ENCODE data around the gene CISD1.

DNA sequence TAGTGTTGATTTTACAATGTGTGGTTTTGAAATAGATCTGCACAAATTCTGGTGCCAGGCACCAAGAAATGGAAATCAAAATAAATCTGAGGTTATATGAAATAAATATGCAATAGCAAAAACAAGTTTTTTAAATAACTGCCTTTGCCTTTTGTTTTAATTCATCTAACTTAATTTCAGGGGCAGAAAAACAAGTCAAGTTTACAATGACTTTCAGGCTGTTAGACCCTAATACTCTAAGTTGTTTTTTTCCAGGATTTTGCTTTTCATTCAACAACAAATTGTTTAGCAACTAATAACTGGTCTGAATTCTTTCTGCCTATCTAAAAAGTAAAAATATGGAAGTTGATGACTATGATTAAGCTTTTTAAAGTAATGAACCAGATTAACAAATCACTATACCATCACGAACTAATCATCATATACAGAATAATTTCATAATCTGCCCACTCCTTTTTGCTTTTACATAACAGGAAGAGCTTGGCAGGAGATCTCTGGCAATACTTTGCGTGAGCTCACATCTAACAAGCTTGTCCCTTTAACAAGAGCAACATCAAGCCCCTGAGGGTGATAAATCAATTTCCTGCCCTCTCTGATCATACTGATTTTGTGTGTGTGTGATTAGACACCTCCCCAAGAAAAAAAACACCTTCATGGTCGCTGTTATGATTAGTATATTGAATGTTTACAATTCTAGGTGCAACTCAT, 143.4 kb upstream of the ASAH2 start:
- RRBS = no CpG with 5 or more reads among the region's 3 CpGs

GRCh38 chr10:50988953-50989219, 85.4 kb upstream of the PRKG1 start:
- RRBS = no CpG with 5 or more reads among the region's 3 CpGs

- RRBS = no CpG with 5 or more reads among the region's 1 CpG
These were observed 121.4 kb downstream of the PRKG1 start for GRCh38 chr10:51195623-51196204.

GRCh38 chr10:51238900-51239240, 164.6 kb downstream of the PRKG1 start:
- RRBS = no CpG with 5 or more reads among the region's 2 CpGs

GRCh38 chr10:51287942-51288621, 213.8 kb downstream of the PRKG1 start:
- RRBS = no CpG with 5 or more reads among the region's 2 CpGs

DNA sequence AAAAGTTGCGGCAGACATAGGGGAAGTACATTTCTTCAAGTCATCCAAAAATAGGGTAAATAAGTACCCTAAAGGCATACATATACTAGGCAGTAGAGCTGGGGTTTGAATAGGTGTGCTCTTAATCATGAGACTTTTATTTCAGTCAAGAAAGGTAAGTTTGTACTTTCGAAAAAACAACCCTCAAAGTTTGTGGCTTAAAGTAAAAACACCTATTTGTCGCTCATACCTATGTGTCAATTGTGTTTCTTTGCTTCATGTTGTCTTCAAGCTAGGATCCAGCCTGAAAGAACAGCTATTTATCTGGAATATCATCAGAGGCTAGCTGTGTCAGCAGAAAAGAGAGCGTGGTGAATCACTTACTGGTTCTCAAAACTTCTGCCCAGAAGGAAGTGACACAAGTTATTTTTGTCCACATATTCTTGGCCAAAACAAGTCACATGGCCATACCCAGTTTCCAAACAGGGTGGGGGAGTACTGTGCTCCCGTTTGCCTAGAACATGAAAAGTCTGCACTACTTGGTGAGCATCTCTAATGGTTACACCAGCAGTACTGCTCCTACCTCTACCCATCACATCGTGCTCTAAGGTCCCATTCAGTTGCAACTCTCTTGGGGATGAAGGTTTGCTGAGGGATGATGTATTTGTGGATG, 160.8 kb upstream of the CSTF2T start:
- RRBS = no CpG with 5 or more reads among the region's 6 CpGs

DNA sequence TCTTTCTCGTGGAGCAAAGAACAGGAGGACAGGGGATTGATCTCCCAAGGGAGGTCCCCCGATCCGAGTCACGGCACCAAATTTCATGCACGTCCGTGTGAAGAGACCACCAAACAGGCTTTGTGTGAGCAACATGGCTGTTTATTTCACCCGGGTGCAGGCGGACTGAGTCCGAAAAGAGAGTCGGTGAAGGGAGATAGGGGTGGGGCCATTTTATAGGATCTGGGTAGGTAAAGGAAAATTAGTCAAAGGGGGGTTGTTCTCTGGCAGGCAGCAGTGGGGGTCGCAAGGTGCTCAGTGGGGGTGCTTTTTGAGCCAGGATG, 275.1 kb upstream of the DKK1 start:
- RRBS = no CpG with 5 or more reads among the region's 11 CpGs

DNA sequence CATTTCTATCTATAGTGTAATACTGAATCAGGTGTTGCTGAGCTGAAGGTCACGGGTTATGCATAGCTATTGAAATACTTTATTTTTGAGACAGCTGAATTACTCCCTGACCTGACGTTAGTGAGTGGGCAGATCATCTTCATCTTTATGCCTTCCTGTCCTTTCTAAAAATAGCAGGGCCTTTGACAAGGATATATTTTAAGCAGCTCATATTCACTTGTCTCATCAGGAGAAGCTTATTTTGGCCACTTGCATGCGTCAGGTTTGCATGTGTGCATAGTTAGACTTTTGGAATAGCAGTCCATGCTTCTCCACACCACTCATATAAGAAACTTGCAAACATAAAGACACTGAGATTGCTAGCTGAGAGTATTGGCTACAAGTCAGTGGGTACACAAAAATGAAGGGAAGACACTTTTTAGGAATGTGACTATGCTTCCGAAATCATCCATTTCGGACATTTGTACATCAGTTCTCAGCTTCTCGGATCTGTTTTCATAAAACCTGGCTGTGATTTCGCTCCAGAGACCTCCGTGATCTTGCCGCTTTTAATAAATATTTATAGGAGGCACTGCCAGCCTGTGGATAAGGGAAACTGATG, 63.4 kb upstream of the DKK1 start:
- RRBS = no CpG with 5 or more reads among the region's 9 CpGs

- RRBS = no CpG with 5 or more reads among the region's 1 CpG
These were observed 705.8 kb upstream of the ZWINT start for GRCh38 chr10:57066881-57067253.

DNA sequence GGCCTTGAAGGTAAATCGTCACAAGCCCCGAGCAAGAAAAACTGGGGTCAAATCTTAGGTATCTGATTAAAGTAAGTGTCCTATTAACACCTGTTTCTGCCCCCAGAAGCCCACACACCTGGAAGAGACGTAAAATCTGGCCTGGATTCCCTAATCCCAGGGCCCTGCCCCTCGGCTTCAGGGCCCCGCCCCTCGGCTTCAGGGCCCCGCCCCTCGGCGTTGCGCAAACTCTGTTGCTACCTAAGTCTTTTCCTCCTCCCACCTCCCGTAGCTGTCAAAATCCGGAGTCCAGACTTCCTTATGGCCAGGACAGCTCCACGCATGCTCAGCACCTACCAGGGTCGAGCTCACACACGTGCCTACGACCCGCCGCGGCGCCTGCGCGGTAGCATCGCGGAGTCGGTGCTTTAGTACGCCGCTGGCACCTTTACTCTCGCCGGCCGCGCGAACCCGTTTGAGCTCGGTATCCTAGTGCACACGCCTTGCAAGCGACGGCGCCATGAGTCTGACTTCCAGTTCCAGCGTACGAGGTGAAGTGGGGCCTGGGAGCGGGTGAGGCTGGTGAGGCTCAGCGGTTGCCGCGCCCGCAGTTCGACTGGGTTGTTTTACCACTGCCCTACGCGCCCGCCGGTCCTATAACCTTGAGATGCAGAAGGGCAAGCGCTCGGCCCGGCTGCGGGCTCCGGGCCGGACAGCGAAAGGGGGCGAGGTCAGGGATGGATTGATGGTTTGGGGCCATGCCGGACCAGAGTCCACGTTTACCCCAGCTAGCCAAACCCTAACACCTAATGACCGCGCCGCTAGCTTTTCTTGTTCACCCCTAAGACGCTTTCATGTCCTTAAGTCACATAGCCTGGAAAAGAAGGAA, at the start of gene CISD1:
TSS of gene CISD1 (plus strand) at position 388 of the 868 bp plus-strand sequence.
- RRBS = 8% methylated on average over 4 of the region's 64 CpGs

DNA sequence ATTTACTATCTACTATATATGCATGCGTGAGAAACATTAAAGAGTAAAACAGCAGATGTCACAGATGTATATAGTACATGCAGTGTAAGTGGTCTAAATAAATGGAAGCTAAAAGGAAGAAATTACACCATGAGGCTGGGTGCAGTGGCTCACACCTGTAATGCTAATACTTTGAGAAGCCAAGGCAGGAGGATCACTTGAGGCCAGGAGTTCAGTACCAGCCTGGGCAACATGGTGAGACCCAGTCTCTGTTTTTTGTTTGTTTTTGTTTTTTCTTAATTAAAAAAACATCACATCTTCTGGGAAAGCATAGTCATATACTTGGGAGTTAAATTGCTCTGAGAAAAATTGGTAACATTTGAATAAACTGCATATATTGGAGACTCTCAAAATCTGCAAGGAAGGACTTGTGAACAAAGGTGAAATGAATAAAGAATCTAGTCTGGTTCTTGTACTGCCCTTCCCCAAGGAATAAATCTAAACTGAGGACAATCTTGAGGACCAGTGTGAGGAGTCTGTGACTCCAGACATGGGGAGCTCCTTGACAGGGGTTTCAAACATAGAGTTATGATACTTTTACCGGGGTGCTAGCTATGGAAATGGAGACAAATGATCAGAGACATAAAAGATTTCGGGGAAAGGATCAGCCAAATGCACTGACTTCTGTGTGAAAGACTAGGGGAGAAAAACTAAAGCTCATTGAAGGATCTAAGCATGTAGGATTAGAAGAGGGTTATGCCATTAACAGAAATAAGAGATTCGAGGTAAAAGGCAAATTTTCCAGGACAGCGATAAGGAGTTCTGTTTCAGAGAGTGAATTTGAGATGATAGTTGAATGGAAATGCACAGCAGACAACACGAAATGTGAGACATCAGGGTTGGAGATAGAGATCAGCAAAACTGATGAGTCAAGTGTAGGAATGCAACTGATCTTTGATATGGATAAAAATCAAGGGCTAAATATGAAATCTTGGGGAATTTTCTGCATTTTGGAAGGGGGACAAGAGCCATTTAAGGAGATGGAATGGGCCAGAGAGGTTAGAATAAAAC, 11.1 kb downstream of the CISD1 start:
- RRBS = no CpG with 5 or more reads among the region's 6 CpGs

GRCh38 chr10:58385818-58386209, 604 bp downstream of the TFAM start:
- RRBS = no CpG with 5 or more reads among the region's 14 CpGs

DNA sequence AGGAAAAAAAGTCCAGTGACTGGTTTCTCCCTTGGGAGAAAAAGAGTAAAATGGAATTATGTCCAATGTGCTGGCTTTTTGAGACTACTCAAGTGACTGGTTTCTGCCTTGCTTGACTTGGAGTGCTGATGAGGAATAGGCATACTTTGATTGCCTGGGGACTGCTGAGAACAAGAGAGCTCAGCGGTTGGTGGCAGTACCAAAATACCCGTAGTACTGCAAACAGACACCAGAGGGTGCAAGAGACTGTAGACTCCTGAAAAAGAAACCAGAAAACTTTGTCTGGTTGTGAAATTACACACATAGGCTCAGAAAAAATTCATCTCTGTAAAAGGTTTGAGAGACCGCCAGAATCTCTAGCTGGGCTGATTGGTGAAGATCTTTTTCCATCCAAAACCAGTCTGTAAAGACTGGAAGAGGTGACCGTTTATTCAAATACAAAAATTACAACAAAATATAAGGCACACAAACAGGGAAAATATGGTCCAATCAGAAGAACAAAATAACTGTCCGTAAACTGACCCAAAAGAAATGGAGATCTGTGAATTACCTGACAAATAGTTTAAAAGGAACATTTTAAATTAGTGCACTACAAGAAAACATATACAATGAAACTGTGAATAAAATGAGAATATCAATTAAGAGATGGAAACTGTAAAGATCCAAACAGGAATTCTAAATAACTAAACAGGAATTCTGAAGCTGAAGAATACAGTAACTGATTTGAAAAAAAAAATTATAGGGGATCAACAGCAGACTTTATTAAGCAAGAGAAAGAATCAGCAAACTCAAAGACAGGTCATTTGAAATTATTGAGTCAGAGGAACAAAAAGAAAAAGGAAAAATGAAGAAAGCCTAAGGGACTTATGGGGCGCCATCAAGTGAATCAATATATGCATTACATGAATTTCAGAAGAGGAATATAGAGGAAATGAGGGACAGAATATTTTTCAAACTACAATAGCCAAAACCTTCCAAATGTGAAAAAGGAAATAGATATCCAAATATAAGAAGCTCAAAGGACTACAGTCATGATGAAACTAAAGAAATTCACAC, 18.7 kb downstream of the BICC1 start:
- RRBS = no CpG with 5 or more reads among the region's 6 CpGs

DNA sequence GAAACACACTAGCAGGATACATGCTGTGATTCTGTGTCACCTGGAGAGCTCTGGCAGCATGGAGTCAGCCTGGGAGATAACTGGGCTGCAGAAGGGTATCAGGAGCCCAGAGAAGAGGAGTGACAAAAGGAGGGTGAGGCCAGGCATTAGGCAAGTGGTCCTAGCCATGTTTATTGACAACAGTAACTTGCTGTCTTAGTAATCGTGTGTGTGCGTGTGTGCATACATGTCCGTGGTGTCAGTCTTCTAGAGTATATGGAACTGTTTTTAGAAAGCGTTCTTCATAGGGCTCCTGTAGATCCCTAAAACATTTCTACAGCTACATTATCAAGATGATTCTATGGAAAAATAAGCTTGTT, 157.4 kb upstream of the PHYHIPL start:
- RRBS = no CpG with 5 or more reads among the region's 4 CpGs

DNA sequence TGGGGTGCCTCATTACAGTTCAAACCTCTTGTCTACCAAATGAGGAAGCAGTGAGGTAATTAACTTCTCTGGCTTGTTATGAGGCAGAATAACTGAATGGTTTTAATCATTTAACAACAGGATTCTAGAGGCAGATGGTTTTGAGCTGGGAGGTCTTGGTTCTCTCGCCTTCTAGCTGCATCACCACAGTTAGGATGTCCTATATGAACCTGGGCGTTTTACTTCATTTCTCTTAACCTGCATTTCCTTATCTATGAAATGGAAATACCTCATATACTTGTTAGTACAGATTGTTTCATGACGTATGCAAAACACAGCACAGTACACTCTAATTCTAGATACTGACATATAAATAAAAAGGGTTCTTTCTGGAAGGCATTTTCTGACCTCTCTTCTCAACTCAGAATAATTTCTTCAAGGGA, 16.1 kb upstream of the SLC16A9 start:
- RRBS = no CpG with 5 or more reads among the region's 3 CpGs

GRCh38 chr10:59780213-59780485, 26.9 kb upstream of the MRLN start:
- RRBS = no CpG with 5 or more reads among the region's 3 CpGs

- RRBS = no CpG with 5 or more reads among the region's 4 CpGs
These were observed 39.1 kb upstream of the MRLN start for GRCh38 chr10:59792253-59792826.

DNA sequence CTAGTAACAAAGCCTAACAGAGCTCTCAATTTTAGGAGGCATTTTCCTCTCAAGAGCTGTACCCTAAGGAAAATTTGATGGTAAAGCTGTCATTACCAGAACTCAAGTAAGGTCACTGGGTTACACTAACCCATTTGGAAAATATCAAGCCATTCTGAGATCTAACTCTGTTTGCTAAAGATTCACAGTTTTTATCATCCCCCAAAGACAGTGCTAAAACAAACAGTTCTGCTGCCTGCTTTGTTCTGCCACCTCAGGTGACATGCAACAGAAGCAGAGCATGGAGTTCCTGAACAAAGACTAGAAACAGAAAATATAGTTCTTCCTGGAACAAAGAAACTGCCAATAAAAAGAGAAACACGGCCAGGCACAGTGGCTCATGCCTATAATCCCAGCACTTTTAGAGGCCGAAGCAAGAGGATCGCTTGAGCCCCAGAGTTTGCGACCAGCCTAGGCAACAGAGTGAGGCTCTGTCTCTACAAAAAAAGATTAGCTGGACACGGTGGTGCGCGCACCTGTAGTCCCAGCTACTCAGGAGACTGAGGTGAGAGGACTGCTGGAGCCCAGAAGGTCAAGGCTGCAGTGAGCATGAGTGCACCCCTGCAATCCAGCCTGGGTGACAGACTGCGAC, 70.8 kb downstream of the CCDC6 start:
- RRBS = no CpG with 5 or more reads among the region's 8 CpGs

DNA sequence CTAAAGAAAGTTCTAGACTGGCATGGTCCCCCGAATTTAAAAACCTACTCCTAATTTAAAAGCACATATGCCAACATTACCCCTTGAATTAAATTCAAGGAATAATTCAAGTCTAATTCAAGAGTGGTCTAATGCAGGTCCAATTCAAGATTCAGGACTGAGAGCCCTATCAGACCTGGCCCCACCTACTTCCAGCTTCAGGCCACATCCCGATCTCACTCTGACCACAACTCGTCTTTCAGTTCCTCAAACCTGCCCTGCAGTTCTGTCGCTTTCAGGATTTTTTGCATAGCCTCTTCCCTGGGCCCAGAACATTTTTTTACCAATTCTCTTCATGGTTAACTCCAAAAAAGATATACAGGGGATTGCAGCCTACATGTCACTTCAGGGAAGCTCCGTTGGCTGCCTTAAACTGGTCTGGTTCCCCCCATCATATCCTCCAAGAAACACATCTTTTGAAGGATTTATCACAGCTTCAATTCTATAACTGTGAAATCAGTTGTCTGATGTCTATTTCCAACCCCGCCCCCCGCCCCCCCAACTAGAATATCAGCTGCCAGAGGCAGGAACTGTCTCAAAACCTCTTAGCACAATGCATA, 20.9 kb downstream of the CCDC6 start:
- RRBS = no CpG with 5 or more reads among the region's 7 CpGs